Stomach (tissue), 7 donors: ENCODE results near the gene INTS7.

GRCh38 chr1:210384632-210385026 is 55.9 kb downstream of the HHAT start:
- PRO-cap, result no peak
- RAMPAGE, long total RNA, 5 experiments, result no peak in any of the 5 experiments

GRCh38 chr1:210438908-210439970 is 110.5 kb downstream of the HHAT start:
- PRO-cap, result no peak
- RAMPAGE, long total RNA, 5 experiments, result no peak in any of the 5 experiments
- RRBS, result no CpG with 5 or more reads among the region's 7 CpGs

DNA sequence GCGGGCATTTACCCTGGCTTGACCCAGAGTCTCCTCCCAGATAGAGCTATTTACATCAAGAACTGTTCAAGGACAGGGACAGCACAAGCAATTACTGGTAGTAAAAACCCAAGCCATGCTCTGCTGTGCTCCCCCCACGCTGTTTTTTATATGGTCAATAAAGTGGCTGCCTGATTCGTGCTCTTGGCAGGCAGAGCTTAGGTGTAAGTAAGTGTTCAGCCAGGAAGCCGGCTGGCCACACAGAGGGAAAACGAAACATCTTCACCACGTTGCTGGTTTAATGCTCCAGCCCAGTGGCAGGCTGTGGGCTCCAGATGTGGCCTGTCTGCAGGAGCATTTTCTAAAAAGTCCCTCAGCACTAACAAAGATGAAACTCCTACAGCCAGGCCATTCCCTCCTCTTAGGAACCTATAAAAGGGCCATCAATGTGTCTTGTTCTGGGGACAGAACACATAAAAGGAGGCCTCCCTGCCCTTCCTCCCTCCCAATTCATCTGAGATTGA is 378.7 kb downstream of the HHAT start:
- PRO-cap, result unidirectional peak, minus-strand start at position 146 of the sequence
- RAMPAGE, long total RNA, 5 experiments, result no peak in any of the 5 experiments
- RRBS, result no CpG with 5 or more reads among the region's 6 CpGs

DNA sequence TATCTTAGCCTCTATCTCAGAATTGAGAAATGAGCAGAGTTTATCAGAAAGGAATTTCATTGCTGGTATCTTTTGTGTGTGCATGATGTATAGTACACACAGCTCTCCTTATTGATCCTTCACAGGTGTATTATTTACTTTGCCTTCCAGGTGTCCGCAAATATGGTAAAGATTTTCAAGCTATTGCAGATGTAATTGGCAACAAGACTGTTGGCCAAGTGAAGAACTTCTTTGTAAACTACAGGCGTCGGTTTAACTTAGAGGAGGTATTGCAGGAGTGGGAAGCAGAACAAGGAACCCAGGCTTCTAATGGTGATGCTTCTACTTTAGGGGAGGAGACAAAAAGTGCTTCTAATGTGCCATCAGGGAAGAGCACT is 14.1 kb upstream of the TRAF5 start:
- PRO-cap, result no peak
- RAMPAGE, long total RNA, 5 experiments, result start-site peak on the plus strand in 2 of 5 experiments, centred at positions 198 to 266 of the sequence, 27 to 32 reads per replicate
- RRBS, result no CpG with 5 or more reads among the region's 3 CpGs

DNA sequence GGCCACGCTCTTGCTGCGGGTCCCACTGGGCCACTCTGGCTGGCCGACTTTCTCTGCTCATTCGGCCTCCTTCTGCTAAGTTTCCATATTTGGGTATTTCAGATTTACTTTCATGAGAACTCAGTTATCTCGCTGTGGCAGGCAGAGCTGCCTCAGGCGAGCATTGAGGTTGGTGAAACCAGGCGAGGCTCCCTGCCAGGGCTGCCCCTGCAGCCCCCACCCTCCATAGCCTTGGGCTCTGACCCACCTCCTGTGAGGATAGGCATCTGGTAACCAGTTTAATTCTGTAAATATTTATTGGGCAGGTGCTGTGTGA is 957 bp downstream of the TRAF5 start:
- PRO-cap, result no peak
- RAMPAGE, long total RNA, 5 experiments, result no peak in any of the 5 experiments
- RRBS, result no CpG with 5 or more reads among the region's 7 CpGs

DNA sequence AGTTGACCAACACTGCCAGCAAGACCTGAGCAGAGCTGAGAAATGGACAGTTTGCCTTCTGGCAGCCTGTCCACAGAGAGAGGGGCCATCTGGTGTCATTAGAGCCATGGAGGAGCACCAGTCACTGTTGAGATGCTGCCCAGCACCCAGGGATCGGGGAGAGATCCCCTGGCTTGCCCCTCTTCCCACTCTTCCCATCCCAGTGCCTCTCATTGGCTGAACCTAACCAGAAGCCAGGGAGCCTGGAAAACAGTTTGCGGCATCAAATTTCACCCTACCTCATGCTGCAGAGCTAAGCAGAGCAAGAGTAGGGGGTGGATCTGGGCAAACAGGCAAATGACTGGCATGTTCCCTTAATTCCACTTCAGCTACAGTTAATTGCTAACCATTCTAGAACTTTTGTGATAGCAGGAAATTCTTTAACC is 19.1 kb downstream of the TRAF5 start:
- PRO-cap, result no peak
- RAMPAGE, long total RNA, 5 experiments, result no peak in any of the 5 experiments
- RRBS, result no CpG with 5 or more reads among the region's 2 CpGs

- PRO-cap, result no peak
- RAMPAGE, long total RNA, 5 experiments, result no peak in any of the 5 experiments
- RRBS, result no CpG with 5 or more reads among the region's 6 CpGs
These were observed 4.9 kb downstream of the SLC30A1 start for GRCh38 chr1:211573821-211574725.

- PRO-cap, result no peak
- RAMPAGE, long total RNA, 5 experiments, result no peak in any of the 5 experiments
- RRBS, result no CpG with 5 or more reads among the region's 7 CpGs
These were observed 1.7 kb downstream of the SLC30A1 start for GRCh38 chr1:211577151-211577696.

GRCh38 chr1:211607443-211607885 is 28.5 kb upstream of the SLC30A1 start:
- PRO-cap, result no peak
- RAMPAGE, long total RNA, 5 experiments, result no peak in any of the 5 experiments
- RRBS, result no CpG with 5 or more reads among the region's 4 CpGs

DNA sequence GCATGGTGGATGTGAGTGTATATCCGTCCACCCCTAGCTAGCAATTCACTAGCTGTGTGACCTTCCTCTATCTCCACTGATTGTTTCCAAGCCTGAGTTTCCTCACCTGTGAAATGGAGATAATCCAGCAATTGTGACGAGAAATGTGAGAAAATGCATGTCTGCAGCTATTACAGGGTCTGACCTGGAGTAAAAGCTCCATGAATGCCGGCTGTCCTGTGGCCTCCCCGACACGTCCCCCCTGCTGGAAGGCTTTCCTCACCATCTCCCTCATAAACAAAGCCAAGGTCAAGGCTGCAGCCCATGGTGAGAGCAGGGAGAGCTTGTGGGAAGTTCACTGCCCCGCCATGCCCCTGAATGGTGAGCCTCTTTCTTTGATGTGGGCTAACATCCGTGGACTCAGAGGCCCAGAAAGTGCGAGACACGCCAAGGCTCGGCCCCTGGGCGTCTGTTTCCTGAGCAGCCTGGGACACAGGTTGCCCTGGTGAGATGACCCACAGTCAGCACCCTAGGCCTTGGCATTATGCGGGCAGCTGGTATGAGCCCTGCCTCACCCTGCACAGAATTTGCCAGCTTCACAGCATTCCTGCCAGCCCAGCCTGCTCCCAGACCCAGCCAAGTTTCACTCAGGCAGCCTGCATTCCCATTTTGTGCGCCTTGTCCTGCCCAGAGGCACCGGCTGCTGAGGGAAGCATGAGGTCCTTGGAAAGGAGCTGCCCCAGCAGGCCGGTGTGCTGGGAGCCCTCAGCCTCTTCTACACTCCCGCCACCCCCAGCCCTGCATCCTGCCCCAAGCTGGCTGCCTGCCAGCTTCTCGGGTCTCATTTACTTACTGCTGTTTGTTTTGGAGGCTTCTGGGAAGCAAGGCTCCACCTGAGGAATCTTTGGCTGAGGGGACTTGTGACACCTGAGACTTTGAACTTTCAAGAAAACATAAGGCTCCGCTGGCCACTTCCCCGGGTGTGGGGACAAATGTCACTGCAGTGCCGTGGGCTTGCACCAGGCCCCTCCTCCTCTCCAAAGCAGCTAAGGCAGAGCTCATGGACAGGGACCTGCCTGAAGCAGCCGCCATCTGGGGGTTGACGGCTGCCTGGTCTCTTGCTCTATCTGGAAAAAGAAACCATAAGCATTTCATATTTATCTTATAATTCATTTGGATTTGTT is 31.9 kb downstream of the NEK2 start:
- PRO-cap, result no peak
- RAMPAGE, long total RNA, 5 experiments, result no peak in any of the 5 experiments
- RRBS, result 10% methylated on average over 2 of the region's 22 CpGs

DNA sequence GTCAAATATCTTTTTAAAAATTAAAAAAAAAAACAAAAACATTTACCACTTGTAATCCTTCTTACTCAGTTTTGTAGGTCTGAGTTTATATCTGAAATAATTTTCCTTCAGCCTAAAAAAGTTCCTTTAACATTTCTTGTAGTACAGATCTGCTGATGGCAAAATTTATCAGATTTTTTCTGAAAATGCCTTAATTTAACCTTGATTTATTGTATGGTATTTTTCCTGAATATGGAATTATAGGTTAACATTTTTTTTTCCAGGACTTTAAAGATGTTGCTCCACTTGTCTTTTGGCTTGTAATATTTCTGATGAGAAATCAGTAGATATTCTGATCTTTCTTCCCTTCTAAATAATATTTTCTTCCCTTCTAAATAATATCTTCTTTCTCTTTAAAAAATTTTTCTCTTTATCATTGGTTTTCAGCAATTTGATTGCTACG is 77.3 kb downstream of the INTS7 start:
- PRO-cap, result no peak
- RAMPAGE, long total RNA, 5 experiments, result no peak in any of the 5 experiments
- RRBS, result no CpG with 5 or more reads among the region's 1 CpG

- PRO-cap, result bidirectional peak, plus-strand start at chr1:212035793, minus-strand start at chr1:212035520
- RAMPAGE, long total RNA, 5 experiments, result start-site peak on the plus strand in 3 of 5 experiments, at chr1:212035743-212035801 at its widest, 18 to 35 reads per replicate; start-site peak on the minus strand in 5 of 5 experiments, at chr1:212035463-212035663 at its widest, 16 to 79 reads per replicate
- RRBS, result 1% methylated on average over 10 of the region's 73 CpGs
These were observed at the start of gene INTS7 for GRCh38 chr1:212035057-212036158. INTS7 (minus strand) TSS chr1:212035557.

- PRO-cap, result no peak
- RAMPAGE, long total RNA, 5 experiments, result no peak in any of the 5 experiments
- RRBS, result no CpG with 5 or more reads among the region's 7 CpGs
These were observed 16.3 kb downstream of the DTL start for GRCh38 chr1:212051767-212052397.

GRCh38 chr1:212057842-212059183 is 22.8 kb downstream of the DTL start:
- PRO-cap, result no peak
- RAMPAGE, long total RNA, 5 experiments, result no peak in any of the 5 experiments
- RRBS, result no CpG with 5 or more reads among the region's 4 CpGs

DNA sequence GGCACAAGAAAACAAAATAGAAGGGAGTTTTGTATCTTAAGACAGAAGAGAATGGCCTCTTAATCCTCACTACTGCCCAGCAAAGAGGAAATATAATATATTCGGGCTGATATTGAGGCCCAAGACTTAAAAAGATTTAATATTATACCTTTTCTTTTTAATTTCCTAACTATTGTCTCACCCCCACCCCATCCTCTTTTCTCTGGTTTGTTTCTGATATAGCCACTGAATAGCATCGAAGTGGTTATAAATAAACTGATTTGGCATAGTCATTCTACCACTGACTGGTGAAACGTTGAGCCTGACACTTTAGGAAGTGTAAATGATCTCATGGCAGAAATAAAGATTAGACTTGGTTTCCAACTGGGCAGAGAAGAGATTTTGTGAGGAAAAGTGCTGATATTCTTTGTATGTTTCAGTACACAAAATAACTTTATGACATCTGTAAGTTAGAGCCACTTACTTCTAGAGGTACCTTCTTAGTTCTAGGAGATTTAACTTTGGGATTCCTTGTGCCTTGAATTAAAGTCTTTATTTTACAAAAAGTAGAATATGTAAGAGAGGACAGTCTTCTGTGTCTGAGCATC is 39.3 kb downstream of the DTL start:
- PRO-cap, result no peak
- RAMPAGE, long total RNA, 5 experiments, result no peak in any of the 5 experiments
- RRBS, result no CpG with 5 or more reads among the region's 3 CpGs

DNA sequence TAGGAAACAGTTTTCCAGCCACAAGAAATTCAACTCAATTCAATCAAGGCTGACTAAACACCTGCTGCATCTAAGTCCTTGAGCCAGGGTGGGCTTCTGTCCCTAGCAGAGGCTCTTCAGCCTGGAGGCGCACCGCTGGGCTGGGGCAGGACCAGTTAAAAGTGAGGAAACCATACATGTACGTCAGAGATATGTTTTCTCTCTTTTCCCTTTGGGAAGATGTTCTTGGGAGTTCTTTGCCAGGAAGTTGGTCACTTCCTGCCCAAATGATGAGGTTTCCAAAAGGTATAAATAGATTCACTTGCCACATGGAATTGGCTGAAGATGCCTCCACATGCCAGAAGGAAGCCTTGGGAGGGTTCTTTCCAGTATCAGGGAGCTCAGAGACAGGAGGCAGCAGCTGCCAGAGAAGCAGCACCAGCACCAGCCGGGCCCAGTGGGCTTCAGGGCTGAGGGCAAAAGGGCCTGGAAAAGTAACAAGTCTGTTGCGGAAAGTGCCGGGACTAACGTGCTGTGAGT is 97.3 kb upstream of the PPP2R5A start:
- PRO-cap, result unidirectional peak, plus-strand start at position 317 of the sequence
- RAMPAGE, long total RNA, 5 experiments, result no peak in any of the 5 experiments
- RRBS, result 94% methylated on average over 3 of the region's 7 CpGs

DNA sequence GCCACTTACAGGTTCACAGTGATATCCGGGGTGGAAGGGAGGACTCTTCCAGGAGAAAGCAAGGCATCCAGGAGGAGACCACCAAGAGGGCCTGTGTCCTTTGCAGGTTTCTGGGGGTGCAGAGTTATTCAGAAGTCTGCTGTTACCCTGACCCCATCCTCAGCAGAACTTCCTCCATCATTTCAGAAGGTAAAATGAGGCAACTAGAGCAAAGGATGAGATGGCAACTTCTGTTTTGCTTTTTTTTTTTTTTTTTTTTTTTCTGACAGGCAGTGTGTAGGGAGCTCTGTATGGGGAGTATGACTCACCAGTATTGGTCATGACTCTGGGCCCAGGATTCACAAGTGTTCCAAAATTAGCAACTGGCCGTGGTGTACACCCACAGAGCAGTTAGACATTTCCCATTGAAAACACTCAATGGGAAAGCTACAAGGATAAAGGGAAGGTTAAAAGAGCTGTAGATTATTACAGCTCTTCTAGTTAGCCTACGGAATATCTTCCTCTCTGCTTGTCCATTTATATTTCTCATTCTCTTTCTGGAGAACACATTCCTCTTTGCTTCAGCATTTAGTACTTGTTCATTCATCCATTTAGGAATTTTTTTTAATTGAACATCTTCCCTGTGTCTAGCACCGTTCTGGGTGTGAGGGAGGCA is 50.6 kb upstream of the PPP2R5A start:
- PRO-cap, result no peak
- RAMPAGE, long total RNA, 5 experiments, result no peak in any of the 5 experiments
- RRBS, result no CpG with 5 or more reads among the region's 4 CpGs

- PRO-cap, result unidirectional peak, plus-strand start at chr1:212283905; unidirectional peak, plus-strand start at chr1:212284008
- RAMPAGE, long total RNA, 5 experiments, result no peak in any of the 5 experiments
- RRBS, result no CpG with 5 or more reads among the region's 13 CpGs
These were observed 1.4 kb upstream of the PPP2R5A start for GRCh38 chr1:212283636-212284305.

DNA sequence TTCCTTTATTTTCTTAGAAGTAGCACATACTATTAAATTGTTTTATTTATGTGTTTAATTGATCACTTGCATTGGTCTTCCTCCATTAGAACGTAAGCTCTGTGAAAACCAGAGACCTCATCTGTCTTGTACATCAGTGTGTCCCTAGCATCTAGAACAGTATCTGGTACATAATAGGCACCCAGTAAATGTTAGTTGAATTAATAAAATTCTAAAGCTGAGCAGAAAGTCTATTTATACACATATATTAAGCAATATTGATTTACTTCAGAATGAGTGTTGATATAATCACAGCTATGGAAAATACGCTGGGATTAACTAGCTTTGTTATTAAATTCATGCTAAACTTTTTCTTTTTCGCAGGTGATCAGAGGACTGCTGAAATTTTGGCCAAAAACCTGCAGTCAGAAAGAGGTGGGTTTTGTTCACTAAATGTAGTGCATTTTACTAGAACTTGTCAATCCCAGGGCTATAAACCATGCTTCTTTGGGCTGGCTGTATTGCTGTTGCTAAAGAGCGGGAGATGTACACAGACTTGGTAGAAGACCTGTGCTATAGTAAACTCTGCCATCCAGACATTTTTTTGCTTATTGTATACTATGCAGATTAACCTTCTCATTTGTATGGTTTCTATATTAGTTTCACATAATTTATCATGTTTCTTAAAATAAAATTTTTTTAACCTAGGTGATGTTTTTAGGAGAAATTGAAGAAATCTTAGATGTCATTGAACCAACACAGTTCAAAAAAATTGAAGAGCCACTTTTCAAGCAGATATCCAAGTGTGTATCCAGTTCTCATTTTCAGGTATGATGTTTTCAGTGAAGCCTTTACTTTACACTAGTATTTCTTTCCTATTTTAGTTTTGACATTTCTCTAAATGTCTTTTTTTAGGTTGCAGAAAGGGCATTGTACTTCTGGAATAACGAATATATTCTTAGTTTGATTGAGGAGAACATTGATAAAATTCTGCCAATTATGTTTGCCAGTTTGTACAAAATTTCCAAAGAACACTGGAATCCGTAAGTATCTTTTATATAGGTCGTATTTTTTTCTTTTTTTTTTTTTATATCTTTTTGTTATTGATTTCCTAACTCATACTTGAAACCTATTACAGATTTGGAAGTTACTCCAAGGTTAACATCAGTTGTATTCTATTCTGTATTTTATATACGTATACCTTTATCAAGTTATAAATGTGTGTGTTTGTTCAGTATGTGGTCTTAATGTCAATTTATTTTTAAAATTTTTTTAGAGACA is 58.0 kb downstream of the PACC1 start:
- PRO-cap, result no peak
- RAMPAGE, long total RNA, 5 experiments, result start-site peak on the plus strand in 2 of 5 experiments, centred at positions 874 to 938 of the sequence, 10 to 20 reads per replicate
- RRBS, result no CpG with 5 or more reads among the region's 8 CpGs

DNA sequence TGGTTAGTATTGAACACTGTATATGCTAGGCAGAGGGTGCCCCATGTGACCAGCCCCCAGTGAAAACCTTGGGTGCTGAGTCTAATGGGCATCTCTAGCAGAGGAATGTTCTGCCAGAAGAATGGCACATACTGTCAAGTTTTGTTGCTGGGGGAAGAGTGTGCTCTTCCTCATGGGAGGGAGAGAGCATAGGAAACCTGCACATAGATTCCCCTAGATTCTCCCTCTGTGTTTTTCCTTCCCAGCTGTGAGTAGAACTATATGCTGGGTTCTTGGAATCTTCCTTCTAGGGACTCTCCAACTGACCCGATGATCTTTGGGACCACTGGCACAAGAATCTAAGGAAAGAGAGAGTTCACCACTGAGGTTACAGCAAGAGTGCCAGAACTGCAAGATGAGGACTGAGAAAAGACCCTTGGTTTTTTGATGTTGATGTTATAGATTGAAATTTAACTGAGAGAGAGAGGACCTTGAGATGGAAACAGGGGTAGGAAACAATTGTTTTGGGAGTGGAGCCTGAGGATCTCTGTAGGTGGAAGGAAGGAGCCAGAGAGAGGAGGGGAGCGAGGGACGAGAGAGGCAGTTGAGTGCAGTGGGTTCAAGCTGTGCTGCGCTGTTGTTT is 1.8 kb downstream of the NENF start:
- PRO-cap, result no peak
- RAMPAGE, long total RNA, 5 experiments, result start-site peak on the plus strand in 1 of 5 experiments, centred at position 377 of the sequence, 10 reads per replicate
- RRBS, result no CpG with 5 or more reads among the region's 4 CpGs